ENCODE results near the genes COQ4 and GLE1.

- RRBS, result no CpG with 5 or more reads among the region's 13 CpGs
CAGE:
- cytosol, long polyA plus RNA, result no peak
- long polyA plus RNA, result no peak
- nucleus, long polyA plus RNA, result no peak
Observed at GRCh38 chr9:127808480-127808808, 5.8 kb downstream of the FPGS start.

DNA sequence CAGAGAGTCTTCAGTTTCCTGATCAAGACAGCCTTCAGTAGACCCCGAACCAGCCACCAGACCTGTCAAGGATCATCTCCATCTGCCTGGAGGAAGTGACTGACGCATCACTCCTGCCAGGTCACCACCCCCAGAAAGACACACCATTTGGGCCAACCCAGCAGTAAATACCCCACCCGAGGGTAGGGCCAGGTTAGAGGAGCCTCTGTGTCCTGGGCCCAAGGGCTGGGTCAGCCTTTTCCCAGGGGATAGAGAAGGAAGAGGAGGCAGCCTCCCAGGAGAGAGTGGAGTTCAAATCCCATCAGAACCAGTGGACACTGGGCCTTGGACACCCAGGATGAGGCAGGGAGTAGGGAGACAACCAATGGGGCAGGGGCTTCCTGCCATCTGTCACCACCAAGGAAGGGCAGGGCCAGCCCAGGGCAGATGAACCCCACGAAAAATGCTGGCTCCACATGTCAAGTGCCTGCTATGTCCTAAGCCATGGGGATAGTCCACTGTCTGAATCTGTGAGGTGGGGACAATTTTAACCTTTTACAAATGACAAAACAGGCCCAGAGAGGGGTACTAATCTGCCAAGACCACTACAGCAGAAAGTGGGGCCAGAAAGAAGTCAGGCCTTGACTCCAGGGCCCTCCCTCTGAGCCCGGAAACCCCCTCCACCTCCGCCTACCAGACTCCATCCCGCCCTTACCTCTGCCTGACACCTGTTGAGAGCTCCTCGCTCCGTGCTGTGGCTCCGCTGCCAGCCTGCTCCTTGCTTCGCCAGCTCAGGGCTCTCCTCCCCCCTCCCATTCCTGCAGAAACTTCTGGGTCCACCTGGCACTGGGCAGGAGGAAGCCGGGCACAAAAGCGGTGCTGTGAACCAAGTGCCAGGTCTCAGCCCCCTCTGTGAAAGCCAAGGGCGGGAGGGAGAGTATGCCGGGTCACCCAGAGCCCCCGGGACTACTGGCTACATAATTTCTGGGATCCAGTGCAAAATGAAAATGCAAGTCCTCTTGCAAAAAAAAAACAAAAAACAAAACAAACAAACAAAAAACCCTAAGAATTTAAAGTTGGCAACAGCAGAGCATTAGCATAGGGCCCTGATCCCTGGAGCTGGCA lies 6.2 kb upstream of the ST6GALNAC6 start:
- RRBS, result 97% methylated on average over 4 of the region's 16 CpGs
CAGE:
- cytosol, long polyA plus RNA, result no peak
- long polyA plus RNA, result no peak
- nucleus, long polyA plus RNA, result no peak

GRCh38 chr9:127953353-127953820 lies 15.7 kb upstream of the DPM2 start:
- RRBS, result no CpG with 5 or more reads among the region's 5 CpGs
CAGE:
- cytosol, long polyA plus RNA, result no peak
- long polyA plus RNA, result no peak
- nucleus, long polyA plus RNA, result no peak

GRCh38 chr9:127968570-127969275 lies 12.1 kb downstream of the EEIG1 start:
- RRBS, result no CpG with 5 or more reads among the region's 9 CpGs
CAGE:
- cytosol, long polyA plus RNA, result no peak
- long polyA plus RNA, result no peak
- nucleus, long polyA plus RNA, result no peak

DNA sequence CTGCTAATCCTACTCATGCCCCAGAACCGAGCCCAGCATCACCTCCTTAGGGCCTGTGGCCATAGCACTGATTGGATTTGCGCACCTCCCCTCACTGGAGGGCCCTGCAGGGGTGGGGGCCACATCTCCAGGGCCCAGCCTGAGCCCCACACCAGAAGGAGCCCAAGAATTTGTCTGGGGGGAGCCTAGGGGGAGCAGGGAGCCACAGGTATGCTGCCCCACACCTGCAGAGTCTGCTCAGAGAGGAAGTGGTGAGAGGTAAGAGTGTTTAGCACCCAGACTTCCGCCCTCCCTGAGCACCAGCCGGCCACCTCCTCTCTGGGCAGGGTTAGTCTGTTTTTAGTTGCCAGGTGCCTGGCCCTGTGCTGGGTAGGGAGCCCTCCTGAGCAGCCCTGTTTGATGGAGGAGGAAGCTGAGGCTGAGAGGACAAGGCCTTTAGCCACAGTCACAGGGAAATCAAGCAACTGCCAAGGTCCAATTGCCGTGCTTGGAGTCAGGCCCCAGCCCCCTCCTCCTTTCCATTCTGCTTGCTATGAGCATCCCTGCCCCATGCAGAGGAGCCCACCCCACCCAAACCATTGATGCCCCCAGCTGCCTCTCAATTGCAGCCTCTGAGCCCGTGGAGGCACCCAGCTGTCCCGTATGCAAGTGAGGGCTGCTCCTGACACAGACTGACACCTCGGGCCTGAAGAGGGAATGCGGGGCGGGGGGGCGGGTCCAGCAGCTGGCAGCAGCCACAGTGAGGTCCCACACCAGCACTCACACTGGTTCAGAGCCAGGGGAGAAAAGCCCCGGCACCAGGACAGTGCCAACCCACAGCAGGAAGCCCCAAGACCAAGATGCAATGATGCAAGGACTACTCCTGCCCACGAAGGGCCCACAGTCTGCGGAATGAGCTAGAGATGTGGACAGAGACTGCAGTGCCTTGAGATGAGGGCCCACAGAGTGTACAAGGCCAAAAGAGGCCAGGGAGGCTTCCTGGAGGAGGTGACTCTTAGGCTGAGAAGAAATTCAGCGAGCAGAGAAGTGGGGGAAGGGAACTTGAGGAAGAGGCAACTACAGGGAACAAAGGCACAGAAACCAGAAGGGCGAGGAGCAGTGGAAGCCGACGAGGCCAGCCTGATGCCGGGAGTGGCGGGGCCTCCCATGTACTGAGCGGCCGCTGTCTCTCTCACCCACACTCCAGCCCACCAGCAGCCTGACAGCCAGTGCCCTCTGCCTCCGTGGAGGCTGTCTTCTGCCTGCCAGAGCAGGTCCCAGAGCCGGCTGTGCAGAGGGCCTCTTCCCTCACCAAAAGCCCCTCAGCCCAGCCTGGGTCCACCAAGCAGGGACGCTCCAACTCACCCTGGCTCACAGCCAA lies 9.5 kb downstream of the EEIG1 start:
- RRBS, result no CpG with 5 or more reads among the region's 25 CpGs
CAGE:
- cytosol, long polyA plus RNA, result no peak
- long polyA plus RNA, result no peak
- nucleus, long polyA plus RNA, result no peak

GRCh38 chr9:128094061-128095213 lies 26.4 kb downstream of the SLC25A25 start:
- RRBS, result no CpG with 5 or more reads among the region's 19 CpGs
CAGE:
- cytosol, long polyA plus RNA, result no peak
- long polyA plus RNA, result no peak
- nucleus, long polyA plus RNA, result no peak

GRCh38 chr9:128102789-128103924 lies 24.4 kb downstream of the PTGES2 start:
- RRBS, result 97% methylated on average over 9 of the region's 32 CpGs
CAGE:
- cytosol, long polyA plus RNA, result no peak
- long polyA plus RNA, result no peak
- nucleus, long polyA plus RNA, result no peak

DNA sequence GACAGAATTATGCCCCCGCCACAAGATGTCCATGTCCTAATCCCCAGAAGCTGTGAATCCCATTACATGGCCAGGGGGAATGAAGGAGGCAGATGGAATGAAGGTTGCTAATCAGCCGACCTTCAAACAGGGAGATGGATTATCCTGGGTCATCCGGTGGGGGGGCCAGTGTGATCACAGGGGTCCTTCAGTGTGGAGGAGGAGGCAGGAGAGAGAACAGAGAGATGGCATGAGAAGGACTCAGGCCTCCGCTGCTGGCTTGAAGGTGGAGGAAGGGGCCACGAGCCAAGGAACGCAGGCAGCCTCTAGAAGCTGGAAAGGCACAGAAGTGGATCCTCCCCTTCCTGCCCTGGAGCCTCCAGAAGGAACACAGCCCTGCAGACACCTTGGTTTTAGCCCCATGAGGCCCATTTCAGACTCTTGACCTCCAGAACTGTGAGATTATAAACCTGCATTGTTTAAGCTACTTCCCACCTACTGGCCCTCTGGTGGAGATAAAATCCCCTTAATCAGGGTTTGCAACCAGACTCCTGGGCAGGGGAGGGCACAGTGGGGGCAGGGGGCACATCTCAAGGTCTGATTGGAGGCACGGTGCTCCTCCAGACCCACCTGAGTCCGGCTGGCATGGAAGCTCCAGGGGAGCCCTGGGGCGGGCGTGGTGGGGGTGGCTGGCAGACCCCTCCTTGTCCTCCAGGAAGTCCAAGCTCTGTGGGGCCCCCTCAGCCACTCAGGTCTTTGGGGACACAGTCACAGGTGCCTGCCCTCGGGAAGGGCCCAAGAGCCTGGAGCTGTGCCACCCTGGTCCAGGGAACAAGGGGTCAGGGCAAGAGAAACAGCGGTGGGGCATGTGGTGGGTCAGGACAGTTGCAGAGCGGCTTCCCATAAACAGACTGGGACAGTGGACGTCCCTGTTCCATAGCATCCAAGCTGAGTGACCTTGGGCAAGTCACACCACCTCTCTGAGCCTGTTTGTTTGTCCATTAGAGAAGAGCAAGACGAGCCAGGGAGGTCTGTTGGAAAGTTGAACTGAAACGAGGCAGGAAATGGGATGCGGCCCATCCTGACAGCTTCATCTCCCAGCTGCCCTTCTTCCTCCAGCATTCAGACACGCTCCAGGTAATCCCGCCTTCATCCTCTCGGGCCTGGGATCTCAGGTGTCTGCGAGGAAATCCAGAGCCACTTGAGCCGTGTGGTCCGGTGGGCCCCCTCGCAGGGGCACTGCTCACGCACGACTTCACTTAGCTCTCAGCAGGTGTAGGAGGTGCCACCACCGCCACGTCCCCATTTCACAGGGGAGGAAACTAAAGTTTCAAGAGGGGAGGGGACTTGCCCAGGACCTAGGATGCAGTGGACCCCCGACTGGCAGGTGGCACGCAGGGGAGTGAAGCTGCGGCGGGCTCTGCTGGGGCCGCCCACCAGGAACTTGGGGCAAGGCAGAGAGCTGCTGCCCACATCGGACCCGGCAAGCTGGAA lies 13.5 kb downstream of the PTGES2 start:
- RRBS, result no CpG with 5 or more reads among the region's 35 CpGs
CAGE:
- cytosol, long polyA plus RNA, result no peak
- long polyA plus RNA, result no peak
- nucleus, long polyA plus RNA, result no peak

GRCh38 chr9:128245488-128246258 lies 30.1 kb downstream of the GOLGA2 start:
- RRBS, result 7% methylated on average over 3 of the region's 19 CpGs
CAGE:
- cytosol, long polyA plus RNA, result no peak
- long polyA plus RNA, result no peak
- nucleus, long polyA plus RNA, result no peak

- RRBS, result no CpG with 5 or more reads among the region's 13 CpGs
CAGE:
- cytosol, long polyA plus RNA, result no peak
- long polyA plus RNA, result no peak
- nucleus, long polyA plus RNA, result no peak
Observed at GRCh38 chr9:128298762-128299478, 22.8 kb downstream of the SWI5 start.

- RRBS, result 2% methylated on average over 17 of the region's 94 CpGs
CAGE:
- cytosol, long polyA plus RNA, result no peak
- long polyA plus RNA, result no peak
- nucleus, long polyA plus RNA, result no peak
Observed at GRCh38 chr9:128322304-128323307, at the start of gene COQ4. Gene COQ4 (plus strand): TSS chr9:128322839.

GRCh38 chr9:128341411-128341890 lies 1.1 kb downstream of the SLC27A4 start:
- RRBS, result no CpG with 5 or more reads among the region's 14 CpGs
CAGE:
- cytosol, long polyA plus RNA, result no peak
- long polyA plus RNA, result no peak
- nucleus, long polyA plus RNA, result no peak

DNA sequence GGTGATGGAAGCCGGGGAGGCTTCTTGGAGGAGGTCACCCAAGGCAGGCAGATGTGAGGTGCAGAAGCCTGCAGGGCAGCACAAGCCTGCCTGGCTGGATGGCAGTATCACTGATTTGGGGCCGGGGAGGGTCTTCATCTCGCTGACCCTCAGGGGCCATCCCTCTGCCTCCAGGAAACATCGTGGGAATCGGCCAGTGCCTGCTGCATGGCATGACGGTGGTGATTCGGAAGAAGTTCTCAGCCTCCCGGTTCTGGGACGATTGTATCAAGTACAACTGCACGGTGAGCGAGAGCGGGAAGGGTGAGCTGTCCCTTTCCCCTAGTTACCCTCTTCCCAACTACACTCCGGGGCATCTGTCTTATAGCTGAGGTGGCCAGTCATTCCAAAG lies 12.1 kb downstream of the SLC27A4 start:
- RRBS, result 93% methylated on average over 6 of the region's 13 CpGs
CAGE:
- cytosol, long polyA plus RNA, result no peak
- long polyA plus RNA, result no peak
- nucleus, long polyA plus RNA, result no peak

GRCh38 chr9:128504124-128505001 lies at the start of gene GLE1:
Gene GLE1 (plus strand): TSS chr9:128504719.
- RRBS, result 1% methylated on average over 25 of the region's 54 CpGs
CAGE:
- cytosol, long polyA plus RNA, result no peak
- long polyA plus RNA, result no peak
- nucleus, long polyA plus RNA, result no peak

DNA sequence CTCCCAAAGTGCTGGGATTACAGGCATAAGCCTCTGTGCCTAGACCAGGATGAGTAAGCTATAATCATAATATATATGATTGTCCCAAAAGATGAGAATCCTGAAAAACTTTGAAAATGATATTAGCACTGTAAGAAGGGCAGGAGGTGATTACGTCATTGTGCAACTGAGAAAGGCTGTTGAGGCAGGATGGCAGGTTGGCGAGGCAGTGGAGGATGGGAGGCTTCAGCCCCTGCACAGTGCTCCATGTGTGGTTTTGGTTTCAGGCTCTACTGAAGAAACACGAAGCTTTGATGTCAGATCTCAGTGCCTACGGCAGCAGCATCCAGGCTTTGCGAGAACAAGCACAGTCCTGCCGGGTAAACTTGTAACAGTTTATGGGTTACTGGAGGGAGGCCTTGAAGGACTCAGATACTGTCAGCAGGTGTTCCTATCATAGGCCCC lies 35.0 kb downstream of the SPTAN1 start:
- RRBS, result no CpG with 5 or more reads among the region's 6 CpGs
CAGE:
- cytosol, long polyA plus RNA, result no peak
- long polyA plus RNA, result no peak
- nucleus, long polyA plus RNA, result no peak

DNA sequence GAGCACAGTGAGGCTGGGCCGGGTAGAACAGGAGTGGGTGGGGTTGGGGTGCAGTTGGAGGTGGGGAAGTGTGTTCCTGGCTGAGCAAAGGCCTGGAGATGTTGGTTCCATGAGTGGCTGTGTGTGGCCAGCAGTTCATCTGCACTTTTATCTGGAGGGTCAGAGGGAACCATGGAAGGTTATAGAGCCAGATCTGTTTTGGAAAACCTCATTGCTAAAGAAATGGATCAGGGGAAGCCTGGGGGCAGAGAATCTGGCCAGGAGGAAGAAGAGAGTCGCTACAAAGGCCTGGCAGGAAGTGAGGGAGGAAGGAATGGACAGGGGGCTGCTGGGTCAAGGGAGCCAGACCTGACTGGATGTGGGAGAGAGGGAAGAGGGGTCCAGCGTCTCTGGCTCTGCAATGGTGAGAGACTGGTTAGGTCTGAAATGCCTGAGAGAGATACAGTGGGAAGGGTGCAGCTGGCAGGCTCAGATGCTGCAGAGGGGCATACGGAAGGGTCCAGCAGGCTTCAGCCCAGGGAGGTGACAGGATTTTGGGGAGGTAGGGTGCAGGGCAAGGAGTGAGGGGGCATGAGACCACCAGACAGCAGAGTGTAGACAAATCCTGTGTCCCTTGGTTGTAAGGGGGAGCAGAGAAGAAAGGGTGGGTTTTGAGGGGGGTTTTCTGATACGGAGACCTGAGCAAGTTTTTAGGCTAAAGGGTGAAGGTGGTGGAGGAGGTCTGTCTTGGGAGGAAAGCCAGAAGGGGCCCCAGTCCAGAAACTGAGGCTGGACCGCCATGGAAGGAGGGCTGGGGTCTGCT lies 1.1 kb downstream of the ZDHHC12 start:
- RRBS, result no CpG with 5 or more reads among the region's 6 CpGs
CAGE:
- cytosol, long polyA plus RNA, result no peak
- long polyA plus RNA, result no peak
- nucleus, long polyA plus RNA, result no peak

DNA sequence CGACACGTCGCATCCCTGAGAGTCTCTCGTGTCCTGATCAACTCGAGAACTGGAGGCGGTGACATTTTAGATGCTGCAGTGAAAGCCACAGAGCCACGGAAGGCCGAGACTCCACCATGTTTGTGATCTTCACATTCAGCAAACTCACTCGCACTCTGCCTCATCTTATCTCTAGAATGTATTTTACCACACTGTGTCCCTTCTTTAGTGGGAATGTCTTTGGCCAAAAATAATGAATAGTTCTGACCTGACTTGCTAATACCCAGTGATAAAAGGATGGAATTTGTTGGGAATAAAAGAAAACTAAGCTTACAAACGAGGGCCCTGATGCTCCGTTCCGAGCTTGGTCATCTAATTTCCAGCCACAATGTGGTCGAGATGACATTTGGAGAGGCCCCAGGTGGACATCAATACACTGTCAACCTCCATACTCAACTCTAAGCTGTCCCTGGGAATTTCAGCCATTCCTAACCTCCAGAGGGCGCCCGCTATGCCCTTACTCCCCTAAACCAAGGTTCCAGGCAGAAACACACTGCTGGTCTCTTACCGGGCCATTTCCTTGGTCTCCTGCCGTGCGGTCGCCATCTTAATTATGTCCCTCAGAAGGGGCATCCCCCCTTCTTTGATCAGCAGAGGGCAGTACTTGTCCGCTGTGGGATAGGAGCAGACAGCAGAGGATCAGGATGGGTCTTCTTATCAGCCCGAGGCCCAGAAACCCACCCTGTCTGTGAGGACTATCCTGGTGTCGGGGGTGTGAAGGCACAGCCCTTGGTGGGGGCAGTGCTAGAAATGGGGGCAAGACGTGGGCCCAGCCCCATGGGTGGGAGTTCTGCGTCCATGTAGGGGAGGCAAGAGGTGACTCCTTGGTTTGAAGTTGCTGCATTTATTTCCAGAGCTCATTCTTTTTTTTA lies 9.2 kb upstream of the ZDHHC12 start:
- RRBS, result no CpG with 5 or more reads among the region's 24 CpGs
CAGE:
- cytosol, long polyA plus RNA, result no peak
- long polyA plus RNA, result no peak
- nucleus, long polyA plus RNA, result no peak

GRCh38 chr9:128878281-128878913 lies 3.4 kb downstream of the KYAT1 start:
- RRBS, result no CpG with 5 or more reads among the region's 8 CpGs
CAGE:
- cytosol, long polyA plus RNA, result no peak
- long polyA plus RNA, result no peak
- nucleus, long polyA plus RNA, result no peak

DNA sequence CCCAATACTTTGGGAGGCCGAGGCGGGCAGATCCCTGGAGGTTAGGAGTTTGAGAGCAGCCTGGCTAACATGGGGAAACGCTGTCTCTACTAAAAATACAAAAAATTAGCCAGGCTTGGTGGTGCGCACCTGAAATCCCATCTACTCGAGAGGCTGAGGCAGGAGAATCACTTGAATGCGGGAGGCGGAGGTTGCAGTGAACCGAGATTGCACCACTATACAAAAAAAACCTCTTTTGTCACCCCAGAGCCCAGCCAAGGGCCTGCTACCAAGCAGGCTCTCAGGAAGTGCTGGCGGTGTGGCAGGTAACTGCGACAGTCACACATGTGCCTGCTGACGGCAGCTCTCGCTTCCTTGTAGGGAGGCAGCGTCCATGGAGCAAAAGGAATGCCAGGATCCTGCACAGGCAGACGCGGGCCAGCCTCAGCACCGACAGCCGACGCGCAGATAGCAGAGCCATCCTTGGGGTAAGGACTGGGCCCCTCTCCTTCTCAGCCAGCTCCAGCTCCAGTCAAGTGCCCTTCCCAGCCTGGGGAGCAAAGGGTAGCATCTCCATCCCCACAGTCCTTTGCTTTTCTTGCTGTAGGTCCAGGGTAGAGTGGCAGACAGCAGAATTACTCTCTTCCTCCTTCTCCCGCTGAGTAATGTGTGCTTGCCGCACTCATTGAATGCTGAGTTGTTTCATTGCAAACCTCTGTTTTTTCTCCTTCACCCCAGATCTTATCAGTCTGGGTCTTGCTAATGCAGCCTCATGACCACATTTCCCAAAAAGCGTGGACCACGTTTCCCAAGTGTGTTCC lies 3.9 kb downstream of the LRRC8A start:
- RRBS, result no CpG with 5 or more reads among the region's 23 CpGs
CAGE:
- cytosol, long polyA plus RNA, result no peak
- long polyA plus RNA, result no peak
- nucleus, long polyA plus RNA, result no peak

DNA sequence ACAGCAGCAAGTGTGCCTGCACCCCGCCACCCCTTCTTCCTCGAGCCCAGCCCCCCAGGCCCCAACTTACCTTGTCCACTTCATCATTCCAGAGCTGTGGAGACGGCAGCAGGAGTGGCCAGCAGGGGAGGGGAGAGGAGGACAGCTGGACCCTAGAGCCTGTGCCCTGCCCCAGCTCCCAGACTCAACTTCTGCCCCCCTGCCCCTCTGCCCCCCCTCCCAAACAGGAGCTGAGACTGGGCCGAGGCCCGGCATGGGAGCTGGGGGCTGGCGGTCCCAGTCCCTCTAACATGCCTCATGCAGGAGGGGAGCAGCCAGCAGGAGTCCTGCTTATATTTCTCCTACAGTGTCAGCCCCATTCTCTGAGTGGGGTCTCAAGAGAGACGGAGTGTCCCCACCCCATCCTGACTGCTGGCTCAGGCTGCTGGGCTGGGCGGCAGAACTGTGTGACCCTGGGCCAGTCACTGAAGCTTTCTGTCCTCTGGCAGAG lies 17.5 kb downstream of the SH3GLB2 start:
- RRBS, result no CpG with 5 or more reads among the region's 8 CpGs
CAGE:
- cytosol, long polyA plus RNA, result no peak
- long polyA plus RNA, result no peak
- nucleus, long polyA plus RNA, result no peak